Skeletal muscle cell (primary cell): ENCODE data around the genes VAMP2 and NTN1.

DNA sequence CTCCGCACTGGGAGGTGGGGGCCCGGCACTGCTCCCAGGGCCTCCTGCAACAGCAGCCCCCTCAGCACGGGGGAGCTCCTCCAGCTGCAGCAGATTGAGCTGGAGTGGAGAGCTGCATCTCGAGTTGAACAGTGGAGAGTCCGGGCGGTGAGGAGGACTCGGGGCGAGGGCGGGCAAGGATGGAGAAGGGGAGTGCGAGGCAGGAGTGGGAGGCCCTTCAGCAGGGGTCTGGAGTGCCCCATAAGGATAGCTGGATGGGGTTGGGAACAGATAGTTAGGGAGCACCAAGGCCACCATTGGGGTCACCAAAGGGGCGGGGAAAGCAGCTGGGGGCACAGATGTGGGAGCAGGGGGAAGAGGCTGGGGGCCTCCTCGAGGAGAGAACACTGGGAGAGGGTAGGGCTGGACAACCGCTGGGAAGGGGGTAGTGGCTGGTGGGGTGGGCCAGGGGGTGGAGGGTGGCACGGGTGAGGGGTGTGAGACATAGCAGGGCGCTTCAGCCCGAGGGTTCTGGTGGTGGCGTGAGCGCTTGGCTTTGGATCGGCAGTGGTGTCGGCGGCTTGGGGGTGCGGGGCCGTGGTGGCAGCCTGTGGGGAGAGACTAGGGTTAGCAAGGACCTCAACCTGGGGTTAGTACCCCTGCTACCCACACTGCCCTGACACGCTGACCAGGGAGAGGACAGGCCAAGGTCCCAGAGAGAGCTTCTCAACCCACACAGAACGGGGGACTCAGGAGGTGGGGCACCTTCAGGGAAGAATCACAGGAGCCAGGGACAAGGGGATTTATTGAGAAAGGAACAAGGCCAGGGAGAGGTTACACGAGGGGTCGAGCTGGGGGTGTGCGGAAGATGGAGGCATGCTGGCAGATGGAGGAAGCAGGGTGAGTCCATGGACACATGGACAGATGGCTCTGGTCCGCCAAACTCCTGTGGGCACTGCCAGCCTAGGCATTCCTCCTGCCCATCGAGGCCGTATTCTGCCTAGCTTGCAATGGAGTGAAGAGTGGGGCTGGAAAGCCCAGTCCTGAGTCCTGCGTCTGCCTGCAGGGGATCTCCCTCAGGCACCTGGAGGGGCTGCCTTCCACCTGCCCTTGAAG, 8.6 kb downstream of the PER1 start:
- RRBS, result no CpG with 5 or more reads among the region's 32 CpGs

DNA sequence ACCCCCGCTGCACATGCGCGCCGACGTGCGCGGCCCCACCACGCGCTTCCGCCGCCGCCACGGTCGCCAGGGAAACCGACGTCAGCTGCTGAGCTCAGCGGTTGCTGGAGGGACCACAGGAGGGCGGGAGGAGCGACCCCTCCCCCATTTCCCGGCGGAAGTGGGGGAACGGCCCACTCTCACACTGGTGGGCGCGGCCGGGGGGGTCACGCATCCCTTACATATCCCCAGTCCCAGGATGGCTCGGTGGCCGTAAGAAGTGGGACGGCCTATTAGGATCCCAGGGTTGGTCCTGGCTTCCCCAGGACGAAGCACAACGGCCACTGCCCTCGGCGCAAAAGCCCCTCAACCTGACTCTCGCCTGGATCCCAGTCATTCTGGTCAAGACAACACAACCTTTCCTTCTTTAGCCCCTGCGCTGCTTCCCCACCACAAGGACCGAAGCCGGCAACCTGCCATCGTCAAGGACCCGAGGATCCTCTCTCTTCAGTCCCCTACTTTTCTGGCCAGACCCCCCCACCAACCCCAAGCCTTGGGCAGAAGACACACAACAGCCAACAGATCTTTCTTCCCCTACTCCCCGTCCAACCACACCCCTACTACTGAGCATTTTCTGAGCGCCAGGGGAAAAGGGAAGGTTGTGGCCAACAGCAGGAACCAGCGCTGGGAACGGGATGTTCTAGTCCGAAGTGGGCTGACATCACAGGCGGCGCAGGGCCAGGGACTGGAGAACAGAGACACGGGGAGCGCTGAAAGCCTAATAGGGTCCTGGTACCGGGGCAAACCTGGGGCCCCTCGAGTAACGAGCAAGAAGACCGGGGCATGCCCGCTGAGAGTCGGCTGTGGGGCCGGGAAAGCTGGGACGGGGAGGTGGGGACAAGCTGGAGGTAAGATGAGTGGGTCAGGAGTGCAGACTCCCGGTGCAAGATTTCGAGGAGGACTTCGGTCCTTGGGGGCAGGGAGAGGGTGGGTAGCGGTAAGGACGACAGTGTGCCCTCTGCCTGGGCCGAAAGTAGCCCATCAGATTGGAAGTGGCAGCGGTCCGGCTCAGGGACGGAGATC, 627 bp downstream of the PER1 start:
- RRBS, result under 1% methylated on average over 12 of the region's 65 CpGs

GRCh38 chr17:8154966-8155919, 3.0 kb upstream of the PER1 start:
- RRBS, result no CpG with 5 or more reads among the region's 15 CpGs

DNA sequence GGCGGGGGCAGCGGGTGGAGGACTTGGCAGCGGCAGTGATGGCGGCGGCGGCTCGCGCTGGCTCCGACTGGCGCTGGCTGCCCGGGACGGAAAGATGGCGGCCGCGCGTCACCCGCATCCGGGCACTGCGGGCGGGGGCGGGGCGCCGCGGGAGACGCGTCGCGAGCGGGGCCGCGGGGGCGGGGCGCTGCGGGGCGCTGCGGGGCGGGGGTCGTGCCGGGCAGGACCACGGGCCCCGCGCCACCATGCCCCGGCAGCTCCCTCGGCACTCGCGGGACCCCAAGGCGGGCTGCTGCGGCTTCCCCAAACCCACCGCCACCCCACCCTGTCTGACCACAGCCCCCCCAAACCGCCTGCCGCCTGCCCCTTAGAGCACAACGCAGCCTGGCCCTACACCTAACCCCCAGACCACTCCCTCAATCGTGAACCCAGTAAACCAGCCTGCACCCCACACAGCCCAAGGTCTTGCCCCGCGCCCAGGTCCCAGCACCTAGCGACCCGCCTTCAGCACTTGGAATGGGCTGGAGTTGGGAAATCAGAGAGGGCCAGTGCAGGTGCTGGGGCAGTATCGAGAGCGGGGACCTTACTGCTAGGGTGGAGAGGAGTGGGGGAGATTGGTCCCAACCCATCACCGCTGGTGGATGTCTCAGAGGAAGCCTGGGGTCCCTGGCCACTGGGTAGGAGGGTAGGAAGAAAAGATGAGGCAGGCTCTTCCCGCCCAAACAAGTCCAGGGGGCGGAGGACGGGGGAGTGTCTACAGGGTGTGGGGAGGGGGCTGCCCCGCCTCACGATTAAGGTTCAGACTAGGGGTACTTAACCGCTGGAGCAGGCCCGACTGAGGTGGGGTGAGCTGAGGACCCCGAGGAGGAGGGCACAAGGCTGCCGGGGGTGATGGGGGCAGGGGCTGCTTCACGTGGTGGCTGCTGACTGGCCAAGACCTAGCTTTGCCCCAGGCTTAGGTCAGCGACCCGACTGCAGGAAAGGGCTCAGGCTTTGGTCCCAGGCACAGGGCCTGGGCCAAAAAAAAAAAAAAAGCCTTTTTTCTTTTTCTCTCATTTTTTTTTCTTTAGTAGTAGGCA, at the start of gene VAMP2:
TSS of gene VAMP2 (minus strand) at position 69 of the 1,079 bp plus-strand sequence.
- RRBS, result 0% methylated on average over 7 of the region's 72 CpGs

GRCh38 chr17:8175514-8175896, 675 bp downstream of the TMEM107 start:
- RRBS, result no CpG with 5 or more reads among the region's 7 CpGs

- RRBS, result no CpG with 5 or more reads among the region's 30 CpGs
Measured at GRCh38 chr17:8186563-8186959, 3.4 kb downstream of the BORCS6 start.

- RRBS, result no CpG with 5 or more reads among the region's 15 CpGs
Measured at GRCh38 chr17:8191819-8192986, 2.2 kb upstream of the BORCS6 start.

- RRBS, result no CpG with 5 or more reads among the region's 9 CpGs
Measured at GRCh38 chr17:8220115-8220440, 9.7 kb upstream of the AURKB start.

GRCh38 chr17:8221706-8222793, 11.7 kb upstream of the AURKB start:
- RRBS, result 10% methylated on average over 5 of the region's 53 CpGs

GRCh38 chr17:8289668-8290248, 1.3 kb downstream of the RANGRF start:
- RRBS, result no CpG with 5 or more reads among the region's 7 CpGs

GRCh38 chr17:8377242-8377976, 905 bp upstream of the KRBA2 start:
- RRBS, result no CpG with 5 or more reads among the region's 4 CpGs

DNA sequence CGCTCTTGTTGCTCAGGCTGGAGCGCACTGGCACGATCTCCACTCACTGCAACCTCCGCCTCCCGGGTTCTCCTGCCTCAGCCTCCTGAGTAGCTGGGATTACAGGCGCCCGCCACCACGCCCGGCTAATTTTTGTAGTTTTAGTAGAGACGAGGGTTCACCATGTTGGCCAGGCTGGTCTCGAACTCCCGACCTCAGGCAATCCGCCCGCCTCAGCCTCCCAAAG, 1.1 kb upstream of the RPL26 start:
- RRBS, result no CpG with 5 or more reads among the region's 14 CpGs

GRCh38 chr17:8417732-8418155, 17.9 kb upstream of the NDEL1 start:
- RRBS, result no CpG with 5 or more reads among the region's 5 CpGs

GRCh38 chr17:8490106-8490644, 54.5 kb downstream of the NDEL1 start:
- RRBS, result no CpG with 5 or more reads among the region's 13 CpGs

GRCh38 chr17:8606612-8606842, 24.0 kb downstream of the MYH10 start:
- RRBS, result no CpG with 5 or more reads among the region's 3 CpGs

DNA sequence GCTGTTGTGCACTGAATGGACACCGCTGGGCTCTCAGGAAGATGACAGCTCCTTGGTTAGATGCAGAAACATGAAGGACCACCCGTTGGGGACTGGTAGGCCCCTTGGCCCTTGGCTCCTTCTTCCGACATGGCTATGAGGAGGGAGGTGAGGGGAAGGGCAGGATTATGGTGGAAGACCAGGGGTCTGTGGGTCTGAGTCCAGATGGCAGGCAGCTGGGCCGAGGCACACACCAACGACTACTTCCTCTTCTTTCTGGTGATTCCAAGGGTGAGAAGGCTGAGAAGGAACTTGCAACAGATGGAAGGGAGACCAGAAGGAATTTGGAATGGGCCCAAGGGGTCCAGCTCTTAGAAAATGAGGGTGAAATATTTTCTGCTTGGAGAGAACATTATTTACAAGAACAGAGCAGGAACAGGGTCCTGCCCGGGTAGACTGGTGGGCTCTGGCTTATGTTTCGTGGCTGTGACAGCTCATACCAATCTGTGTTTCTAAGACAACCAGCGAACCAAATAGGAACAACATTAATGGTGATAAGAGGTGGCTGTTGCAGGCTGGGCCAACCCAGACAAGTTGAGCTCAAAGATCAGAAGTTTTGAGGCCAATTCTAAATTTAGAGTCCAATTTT, 36.7 kb downstream of the CCDC42 start:
- RRBS, result no CpG with 5 or more reads among the region's 8 CpGs

DNA sequence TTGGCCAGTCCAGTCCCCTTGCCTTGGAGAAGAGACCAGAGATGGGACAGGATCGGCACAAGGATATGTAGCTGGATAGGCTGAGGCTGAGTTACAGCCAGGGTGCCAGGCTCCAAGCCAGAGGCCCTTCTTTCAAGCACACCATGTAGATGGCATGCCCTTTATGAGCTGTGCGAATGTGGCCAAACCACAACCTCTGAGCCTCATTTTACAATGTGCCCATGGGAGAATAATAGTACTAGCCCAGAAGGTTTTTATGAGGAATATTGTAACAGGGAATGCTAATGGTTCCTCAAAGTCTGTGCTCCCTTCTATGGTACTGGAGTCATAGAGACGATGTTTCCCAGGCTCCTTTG, 21.8 kb upstream of the PIK3R6 start:
- RRBS, result no CpG with 5 or more reads among the region's 3 CpGs

GRCh38 chr17:8951068-8951691, 14.3 kb downstream of the PIK3R5 start:
- RRBS, result no CpG with 5 or more reads among the region's 5 CpGs

- RRBS, result 1% methylated on average over 21 of the region's 70 CpGs
Measured at GRCh38 chr17:9003447-9004045, 17.8 kb upstream of the NTN1 start.

GRCh38 chr17:9020984-9021967, at the start of gene NTN1:
Gene NTN1, plus strand, starts transcription at chr17:9021510.
- RRBS, result 1% methylated on average over 72 of the region's 123 CpGs